ENCODE results near the genes PXDC1, FAM50B, RPP40 and PPP1R3G.

GRCh38 chr6:3154351-3155056, 2.8 kb downstream of the TUBB2A start:
- RRBS = no CpG with 5 or more reads among the region's 29 CpGs

DNA sequence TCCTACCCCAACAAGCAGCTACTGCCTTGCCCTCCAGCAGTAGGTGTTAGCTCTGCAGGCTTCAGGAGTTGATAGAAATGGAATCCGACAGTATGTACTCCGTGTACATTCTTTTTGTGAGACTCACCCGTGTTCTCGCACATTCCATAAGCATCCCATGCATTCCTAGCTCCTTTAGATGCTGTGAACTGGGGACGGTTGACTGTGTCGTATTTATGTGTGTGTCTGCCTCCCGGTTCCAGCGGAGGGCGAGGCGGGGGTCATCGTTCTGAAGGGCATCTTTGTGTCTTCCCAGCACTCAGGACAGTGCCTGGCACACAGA, 11.6 kb upstream of the PSMG4 start:
- RRBS = no CpG with 5 or more reads among the region's 11 CpGs

DNA sequence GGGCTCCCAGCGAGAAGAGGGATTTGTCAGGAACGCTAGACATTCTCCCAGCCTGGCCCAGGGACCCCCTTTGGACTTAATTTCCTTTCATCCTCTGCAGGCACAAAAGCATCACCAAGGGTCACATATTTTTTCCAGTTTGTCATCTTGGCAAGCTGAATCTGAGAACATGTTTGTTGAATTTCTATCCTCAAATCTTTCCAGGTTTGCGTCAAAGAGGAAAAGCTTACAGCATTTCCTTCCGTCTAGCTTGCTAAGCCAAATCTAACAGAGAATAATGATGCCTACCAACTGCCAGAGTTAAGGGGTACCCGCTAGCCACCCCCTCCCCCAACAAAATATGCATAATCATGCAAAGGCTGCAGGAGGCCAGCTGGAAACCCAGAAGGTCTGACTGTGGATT, 23.0 kb downstream of the PSMG4 start:
- RRBS = no CpG with 5 or more reads among the region's 5 CpGs

DNA sequence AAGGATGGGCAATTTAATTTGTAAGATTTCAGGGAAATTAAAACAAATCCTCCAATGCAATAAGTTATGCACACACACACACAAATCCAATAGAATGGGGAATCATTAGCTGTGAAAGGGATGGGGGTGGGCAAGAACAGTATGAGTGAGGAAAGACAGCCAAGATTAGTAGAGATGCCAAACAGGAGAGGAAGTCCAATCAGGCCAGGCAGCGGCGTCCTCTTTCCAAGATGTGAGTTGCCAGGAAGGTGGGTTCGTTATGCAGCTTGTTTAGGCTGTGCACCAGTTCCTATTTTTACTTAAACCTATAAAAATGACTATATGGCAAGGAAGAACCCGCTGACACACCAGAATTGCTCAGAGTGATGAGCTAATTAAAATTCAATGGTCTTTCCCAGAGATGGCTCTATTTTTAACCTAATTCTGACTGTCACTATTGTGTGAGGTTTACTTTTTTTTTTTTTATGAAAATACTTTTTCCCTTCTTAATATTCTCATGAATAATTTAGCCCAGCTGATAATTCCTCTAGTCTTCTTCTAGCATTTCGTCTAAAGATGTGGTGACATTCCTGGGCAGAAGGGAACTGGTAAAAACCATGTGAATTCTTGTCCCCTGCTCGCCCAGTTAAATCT, 88.1 kb downstream of the SLC22A23 start:
- RRBS = no CpG with 5 or more reads among the region's 6 CpGs

GRCh38 chr6:3370295-3371405, 86.2 kb downstream of the SLC22A23 start:
- RRBS = no CpG with 5 or more reads among the region's 17 CpGs

DNA sequence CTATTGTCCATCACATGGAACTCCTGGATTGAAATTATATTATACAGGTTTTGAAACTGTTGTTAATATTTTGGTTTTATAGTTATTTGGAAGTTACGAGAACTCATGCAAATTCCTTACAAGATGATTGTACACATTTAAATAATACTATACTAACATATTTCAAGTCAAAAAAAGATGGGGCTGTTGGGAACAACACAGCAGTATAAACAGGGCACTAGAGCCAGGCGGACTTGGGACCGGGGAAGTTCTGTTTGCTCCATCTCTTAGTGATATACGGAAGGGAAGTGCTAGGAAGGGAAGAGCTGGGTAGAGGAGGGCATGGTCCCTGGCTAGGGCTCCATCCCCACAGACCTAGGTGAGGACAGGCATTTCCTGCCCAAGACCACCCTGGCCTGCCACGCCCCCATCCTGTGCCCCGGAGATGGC, 61.0 kb downstream of the SLC22A23 start:
- RRBS = no CpG with 5 or more reads among the region's 6 CpGs

DNA sequence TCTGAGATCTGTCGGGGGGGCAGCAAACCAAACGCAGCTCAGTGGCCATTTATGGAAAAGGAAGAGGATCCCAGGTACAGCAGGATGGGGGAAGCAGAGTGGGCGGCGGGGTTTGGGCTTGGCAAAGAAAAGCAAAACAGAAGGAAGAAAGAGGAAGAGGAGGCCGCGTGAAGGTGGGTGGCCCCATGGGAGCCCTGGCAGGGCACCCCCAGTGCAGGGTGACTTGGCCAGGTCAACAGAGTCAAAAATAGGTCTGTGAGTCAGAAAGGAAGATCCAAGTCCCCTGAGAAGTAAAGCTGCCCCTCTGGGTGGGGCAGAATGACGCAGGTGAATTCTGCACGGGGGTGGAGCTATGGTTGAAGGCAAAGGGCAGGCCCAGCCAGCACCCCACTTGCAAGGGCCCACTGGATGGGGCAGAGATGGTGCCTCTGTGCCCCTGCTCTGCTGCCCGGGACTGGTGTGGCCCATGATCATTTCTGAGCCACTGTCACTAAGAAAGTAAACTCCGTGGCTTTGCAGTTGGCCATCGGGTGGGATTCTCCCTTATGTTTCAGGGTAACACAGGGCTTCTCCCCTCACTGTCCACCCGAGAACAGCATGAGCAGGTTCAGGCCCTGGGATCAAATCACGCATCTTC, 5.2 kb downstream of the PXDC1 start:
- RRBS = no CpG with 5 or more reads among the region's 13 CpGs

GRCh38 chr6:3751625-3752604, at the start of gene PXDC1:
TSS of gene PXDC1 (minus strand) at chr6:3751713.
- RRBS = 2% methylated on average over 53 of the region's 124 CpGs

DNA sequence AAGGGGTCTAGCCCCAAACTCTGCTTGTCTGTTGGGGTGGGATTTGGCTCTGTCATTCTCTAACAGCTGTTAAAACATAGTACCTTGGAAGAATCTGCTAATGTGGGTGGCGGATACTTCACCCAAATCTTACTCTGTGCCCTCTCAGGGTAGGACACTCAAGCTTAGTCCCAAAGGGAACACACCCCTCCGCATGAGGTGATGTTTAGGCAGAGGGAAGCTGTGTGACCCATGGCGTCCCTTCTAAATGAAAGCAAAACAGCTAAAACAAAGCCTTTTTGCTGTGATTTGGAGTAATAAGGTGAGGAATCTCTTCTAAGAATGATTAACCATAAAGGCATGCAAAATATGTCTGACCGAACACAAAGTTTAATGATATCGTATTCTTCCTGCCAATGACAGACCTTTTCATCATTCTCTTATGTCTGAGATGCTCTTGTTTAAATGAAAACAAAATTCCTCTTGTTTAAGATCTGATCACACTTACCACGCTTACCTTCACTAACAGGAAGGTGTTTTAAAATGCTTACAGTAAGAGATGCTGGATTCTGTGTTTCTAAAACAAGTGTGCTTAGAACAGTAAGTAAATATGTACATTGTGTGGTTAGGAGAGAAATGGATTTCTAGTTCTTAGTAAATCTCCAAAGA, 46.1 kb upstream of the PXDC1 start:
- RRBS = no CpG with 5 or more reads among the region's 6 CpGs

DNA sequence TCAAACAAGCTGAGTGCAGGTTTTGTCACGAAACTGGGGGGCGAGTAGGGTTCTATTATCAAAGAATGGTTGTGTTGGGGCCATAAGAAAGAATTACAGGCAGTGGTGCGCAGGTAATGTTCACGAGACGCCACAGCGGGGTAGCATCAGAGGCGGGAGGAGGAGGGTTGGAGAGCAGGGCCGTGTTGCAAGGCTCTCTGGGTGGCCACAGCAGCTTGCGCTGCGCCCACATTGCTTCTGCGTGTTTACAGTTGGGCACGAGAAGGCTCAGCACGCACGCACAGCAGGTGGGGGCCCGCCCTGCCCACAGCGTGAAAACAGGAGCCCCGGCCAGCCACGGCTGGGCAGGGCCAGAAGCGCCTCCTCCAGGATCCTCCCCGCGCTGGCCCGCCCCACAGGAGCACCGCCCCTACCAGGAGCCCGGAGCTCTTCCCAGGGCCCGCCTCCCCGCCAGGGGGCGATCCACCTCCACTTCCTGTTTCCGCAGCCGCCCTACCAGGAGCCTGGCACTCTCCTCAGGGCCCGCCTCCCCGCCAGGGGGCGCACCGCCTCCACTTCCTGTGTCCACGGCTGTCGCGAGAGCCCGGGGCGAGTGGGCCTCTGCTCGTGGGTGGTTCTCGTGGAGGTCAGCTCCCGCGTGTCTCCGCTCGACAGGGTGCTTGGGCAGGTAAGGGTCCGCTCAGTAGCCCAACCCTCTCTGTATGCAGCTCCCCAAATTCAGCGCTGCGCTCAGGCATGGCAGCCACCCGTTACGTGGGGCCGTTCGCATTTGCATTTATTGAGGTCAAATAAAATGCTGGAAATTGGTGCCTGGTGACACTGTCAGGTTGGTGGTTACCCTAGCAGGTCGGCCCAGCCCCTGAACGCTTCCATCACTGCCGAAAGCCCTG, at the start of gene FAM50B:
FAM50B (plus strand) TSS at position 554 of the 890 bp plus-strand sequence.
- RRBS = 10% methylated on average over 6 of the region's 54 CpGs

DNA sequence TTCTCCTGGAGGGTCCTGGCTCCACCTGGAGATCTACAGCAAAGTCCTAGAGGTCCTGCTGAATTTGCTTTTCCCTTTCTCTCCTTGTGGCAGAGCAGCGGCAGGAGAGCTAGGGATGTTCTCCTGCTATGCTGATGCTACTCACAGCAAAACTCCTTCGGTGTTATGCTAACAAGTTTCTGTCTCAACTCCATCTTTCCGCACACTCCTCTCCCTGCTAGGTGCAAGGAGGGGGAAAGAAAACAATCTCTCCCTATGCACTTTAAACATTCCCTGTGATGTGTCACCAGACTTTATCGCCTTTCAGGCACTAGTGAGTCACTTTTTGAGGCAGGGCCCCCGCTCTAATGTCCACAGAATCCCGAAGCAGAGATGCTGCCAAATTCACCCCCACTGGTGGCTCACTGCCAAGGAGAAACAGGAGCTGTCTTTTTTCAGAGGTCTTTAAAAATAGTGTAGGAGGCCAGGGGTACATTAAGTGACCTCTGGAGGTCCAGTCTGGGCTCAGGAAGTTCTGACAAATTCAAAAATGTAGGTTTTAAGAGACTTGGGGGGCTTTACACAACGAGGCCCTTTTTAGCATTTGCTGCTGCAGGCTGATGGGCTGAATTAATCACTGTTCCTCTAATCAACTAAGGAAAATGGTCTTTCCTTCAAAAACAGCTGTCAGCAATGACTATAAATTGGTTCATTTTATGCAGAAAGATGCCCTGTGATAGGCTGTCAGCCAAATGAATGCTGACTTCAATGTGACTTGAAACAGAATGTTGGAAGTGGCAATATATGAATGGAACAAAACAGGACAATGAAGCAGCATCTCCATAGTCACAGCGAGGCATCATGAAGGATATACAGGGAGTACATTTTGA, 62.8 kb downstream of the FAM50B start:
- RRBS = no CpG with 5 or more reads among the region's 8 CpGs

- RRBS = no CpG with 5 or more reads among the region's 2 CpGs
These were observed 82.0 kb upstream of the PRPF4B start for GRCh38 chr6:3939126-3939384.

GRCh38 chr6:4135733-4136588, 586 bp upstream of the ECI2 start:
- RRBS = 2% methylated on average over 36 of the region's 58 CpGs

DNA sequence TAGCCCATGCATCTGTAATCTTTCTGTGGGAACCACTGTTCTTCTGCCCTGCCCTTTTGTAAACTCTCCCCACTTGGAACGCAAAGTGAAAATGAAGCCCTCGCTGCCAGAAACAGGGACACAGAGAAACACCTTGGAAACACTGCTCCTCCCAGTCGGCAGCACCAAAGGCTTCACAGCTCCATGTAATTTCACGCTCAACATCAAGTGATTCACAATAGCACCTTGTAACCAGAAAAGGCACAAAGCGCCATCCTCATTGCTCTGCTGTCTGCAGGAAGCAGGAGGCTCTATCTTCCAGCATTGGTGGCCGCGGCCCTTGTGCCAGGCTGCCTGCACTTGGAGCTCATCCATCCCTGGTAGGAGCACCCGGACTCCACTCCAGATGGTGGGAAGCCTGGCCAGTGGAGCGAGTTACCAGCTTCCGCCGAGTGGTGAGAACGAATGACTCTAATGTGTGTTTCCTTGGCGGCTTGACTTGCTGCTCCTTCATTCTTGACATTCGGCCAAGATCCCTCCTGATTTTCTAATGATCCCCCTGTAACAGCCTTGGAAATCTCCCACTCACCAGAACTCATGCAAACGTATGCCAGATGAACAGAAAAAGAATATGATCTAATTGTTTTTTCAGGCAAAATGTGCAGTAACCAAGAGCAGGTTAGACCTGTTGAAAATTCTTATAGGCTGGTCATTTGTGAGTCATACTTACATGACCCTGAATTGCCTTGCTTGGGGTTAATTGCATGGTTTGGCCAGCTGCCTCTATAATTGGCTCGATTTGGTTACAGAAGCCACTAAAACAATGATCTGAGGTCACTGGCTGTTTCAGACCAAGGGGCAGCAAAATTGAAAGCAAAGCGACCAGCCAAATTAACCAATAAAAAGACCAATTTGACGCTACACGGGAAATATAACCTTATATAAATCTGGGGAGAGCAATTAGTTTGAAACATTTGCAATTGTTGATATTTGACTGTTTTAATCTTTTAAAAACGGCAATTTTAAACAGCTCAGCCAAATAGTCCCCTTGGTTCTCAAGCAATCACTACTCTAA, 169.0 kb upstream of the CDYL start:
- RRBS = no CpG with 5 or more reads among the region's 20 CpGs

DNA sequence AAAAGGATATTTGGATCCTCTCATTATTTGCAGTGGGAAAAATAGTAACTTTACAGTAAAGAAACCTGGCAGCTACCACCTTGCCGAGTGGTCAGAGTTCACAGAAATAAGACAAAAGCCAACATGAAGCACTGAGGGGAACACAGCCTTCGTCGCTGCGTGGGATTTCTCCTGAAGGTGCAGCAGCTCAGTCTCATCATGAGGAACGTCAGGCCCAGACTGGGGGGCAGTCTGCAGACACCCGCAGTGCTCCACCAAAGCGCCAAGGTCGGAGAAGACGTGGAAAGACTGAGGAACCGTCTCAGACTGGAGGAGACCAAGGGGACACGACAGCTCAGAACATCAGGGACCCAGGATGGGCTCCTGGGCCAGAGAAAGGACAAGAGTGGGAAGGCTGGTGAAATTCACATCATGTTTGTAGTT, 59.1 kb downstream of the RPP40 start:
- RRBS = no CpG with 5 or more reads among the region's 11 CpGs

DNA sequence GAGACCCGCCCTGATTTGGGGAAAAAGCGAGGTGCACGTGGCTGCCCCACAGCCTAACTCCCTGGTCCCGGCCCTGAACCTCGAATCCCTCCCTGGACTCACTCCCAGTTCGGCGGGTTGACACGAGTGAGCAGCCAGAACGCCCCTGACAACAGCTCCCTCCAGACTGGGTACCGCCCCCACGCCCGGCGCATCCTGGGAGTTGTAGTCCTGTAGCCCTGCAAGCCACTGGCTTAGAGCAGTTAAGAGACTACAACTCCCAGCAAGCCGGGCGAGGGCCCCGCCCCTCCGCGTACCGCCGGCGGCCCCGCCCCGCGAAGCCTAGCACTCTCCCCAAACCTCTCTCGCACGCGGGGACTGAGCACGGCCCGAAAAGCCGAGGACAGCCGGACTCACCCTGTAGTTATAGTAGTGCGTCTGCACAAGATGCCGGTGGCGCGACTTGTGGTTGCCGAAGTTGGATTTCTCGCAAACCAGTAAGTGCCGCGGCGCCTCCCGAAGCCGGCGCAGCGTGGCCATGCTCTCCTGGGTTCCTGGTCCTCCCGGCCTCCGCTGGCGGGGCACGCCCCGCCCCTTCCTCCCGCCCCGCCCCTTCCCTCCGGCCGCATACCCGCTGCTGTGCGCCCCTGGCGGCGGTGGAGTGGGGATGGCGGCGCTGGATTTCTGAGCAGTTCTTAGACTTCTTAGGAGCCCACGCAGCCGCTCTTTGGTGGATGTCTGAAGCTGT, at the start of gene RPP40:
RPP40 (minus strand) TSS at position 554 of the 727 bp plus-strand sequence.
- RRBS = 2% methylated on average over 31 of the region's 61 CpGs

DNA sequence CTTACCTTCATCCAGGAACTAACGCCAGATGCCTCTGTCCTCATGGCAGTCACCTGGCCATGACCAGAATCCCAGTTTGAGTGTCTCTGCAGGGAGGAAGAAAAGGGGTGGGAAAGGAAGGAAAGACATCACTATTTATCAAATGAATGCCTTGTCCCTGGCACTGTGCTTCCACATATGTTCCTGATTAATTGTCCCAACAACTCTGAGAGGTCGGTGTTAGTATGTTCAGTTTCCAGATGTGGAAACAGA, 31.1 kb upstream of the PPP1R3G start:
- RRBS = no CpG with 5 or more reads among the region's 2 CpGs

DNA sequence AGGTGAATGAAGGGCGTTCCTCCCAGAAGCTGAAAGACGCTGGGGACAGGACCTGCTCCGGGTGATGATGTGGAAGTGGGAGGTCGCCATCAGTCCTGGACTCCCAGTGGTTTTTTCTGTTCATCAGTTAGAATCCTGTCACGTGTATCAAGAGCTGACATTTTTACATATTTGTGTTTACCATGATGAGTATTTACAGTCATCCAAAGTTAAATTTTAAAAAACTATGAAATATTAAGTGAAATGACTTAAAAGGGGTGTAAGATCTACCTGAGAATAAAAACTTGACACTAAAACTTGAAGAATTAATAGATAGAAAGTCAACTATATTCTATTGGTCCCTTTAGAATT, 7.8 kb upstream of the PPP1R3G start:
- RRBS = no CpG with 5 or more reads among the region's 5 CpGs

GRCh38 chr6:5085016-5085629, at the start of gene PPP1R3G:
TSS of gene PPP1R3G (plus strand) at chr6:5085341.
- RRBS = 3% methylated on average over 13 of the region's 67 CpGs

DNA sequence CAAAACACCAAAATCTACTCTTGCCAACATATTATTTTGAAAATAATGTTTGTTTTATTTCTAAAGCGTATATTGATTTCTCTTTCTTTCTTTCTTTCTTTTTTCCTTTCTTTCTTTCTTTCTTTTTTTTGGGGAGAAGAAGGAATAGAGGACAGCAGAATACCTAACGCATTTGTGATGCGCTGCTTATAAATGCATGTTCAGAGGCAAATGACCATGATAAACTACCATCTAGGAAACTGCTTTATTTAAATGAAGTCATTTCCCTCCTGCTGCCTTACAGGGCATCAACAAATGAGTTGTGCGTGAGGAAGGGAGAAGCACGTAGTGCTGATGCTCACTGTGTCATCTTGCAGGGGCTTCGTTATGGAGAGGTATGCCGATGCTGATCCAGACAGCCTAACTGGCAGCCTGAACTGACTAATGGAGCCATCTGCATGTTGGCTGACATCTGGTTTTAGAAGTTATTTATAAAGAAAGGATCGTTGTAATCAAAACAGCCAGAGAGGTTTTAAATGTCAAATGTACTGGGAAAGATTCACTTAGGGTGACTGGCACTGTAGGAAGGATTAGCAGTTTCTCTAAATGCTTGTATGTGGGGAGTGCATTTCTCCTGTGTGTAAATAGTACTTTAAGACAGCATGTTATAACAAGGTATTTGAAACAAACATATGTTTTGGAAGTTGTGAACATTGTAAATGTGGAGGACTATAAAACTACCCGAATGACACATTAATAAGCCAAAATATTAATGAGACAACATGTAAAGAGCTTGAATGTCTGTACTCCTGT, 54.5 kb downstream of the FARS2 start:
- RRBS = no CpG with 5 or more reads among the region's 9 CpGs

Data from AG09309 (cell line).